ENCODE results near the gene MSRB2.

DNA sequence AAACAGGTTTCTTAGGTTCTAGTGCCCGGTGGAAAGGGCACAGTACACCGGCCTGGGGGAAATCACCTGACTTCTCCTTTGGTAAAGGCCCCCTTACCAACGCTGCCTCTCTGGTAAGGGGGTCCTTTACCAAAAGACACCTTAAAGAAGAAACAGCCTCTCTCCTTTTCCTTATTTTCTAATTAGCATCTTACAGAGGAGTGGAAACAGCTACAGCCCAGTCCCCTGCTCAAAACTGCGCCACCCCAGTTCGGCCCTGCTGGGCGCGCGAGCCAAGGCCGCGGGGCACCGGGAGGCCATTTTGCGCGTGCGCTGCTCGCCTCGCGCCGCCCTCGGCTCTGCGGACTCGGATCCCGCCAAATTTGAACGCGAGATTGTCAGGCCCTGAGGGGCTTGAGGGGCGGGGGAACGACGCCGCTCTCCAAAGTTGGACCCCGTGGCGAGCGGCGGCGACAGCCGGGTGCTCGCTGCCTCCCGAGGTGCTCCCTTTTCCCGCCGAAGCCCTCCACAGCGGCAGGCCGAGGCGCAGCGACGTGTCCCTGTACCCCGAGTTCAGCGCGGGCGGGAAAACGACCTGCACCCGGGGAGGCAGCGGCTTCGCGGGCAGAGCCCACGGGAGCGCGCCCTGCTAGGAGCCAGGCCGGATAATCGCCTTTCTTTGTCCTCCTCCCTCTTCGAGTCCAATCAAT, 11.0 kb upstream of the SPAG6 start:
- PRO-cap: no peak
- RRBS: 97% methylated on average over 9 of the region's 58 CpGs

DNA sequence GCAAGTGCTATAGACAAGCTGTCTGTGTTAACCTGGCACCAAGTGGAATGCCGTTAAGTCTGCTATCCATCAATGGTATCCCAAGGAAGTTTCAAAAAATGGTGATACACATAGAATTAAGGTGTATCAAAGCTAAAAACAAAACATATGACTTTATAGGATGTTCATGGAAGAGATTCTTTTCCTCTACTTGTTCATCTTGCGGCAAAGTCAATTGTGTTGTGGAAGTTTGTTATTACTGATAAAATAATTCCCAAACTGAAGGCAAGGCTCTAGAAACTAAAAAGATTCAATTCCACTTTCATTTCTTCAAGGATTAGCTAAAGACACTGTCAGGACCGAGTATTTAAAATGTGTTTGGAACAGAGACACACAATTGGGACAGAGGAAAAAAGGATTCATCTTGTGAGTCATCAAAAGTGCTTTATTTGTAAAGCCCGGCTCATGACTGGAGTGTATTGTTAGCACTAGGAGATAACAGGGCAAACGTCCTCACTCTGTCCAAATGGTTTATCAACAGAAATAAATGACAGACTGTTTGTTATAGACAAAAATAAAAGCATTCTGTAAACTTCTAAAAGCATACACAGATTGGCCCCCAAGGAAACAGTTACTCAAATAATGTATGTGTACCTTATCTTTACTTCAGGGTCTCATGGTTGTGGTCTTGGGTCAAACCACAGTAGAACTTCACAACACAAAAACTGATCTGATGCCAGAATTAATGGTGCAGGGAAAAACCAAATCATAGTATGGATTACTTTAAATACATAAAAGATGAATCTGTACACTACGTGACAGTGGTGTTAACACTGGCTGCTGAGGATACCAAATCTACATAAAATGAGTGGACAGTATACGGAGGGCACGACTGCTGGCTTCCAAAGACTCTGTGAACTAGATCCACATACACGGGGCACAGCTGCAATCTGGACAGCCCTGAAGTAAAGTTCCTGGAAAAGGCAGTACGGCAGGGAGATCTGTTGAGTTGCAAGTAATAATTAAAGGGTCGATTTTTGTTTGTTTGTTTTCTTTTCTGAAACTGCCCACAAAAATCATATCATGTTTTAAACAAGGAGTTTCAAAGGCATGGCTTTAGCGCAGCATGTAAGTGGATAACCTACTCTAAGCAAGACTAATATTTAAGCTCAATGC, 179.4 kb downstream of the PIP4K2A start:
- PRO-cap: no peak
- RRBS: no CpG with 5 or more reads among the region's 12 CpGs

- PRO-cap: no peak
- RRBS: no CpG with 5 or more reads among the region's 4 CpGs
Measured at GRCh38 chr10:22629778-22630209, 84.6 kb downstream of the PIP4K2A start.

- PRO-cap: bidirectional peak, plus-strand start at chr10:23095579, minus-strand start at chr10:23095530
- RRBS: 2% methylated on average over 26 of the region's 52 CpGs
Measured at GRCh38 chr10:23095234-23095975, at the start of gene MSRB2. TSS of gene MSRB2 (plus strand) at chr10:23095579.

- PRO-cap: bidirectional peak, plus-strand start at chr10:24383393, minus-strand start at chr10:24383198
- RRBS: 50% methylated on average over 3 of the region's 27 CpGs
Measured at GRCh38 chr10:24382890-24384381, 174.5 kb downstream of the KIAA1217 start.

DNA sequence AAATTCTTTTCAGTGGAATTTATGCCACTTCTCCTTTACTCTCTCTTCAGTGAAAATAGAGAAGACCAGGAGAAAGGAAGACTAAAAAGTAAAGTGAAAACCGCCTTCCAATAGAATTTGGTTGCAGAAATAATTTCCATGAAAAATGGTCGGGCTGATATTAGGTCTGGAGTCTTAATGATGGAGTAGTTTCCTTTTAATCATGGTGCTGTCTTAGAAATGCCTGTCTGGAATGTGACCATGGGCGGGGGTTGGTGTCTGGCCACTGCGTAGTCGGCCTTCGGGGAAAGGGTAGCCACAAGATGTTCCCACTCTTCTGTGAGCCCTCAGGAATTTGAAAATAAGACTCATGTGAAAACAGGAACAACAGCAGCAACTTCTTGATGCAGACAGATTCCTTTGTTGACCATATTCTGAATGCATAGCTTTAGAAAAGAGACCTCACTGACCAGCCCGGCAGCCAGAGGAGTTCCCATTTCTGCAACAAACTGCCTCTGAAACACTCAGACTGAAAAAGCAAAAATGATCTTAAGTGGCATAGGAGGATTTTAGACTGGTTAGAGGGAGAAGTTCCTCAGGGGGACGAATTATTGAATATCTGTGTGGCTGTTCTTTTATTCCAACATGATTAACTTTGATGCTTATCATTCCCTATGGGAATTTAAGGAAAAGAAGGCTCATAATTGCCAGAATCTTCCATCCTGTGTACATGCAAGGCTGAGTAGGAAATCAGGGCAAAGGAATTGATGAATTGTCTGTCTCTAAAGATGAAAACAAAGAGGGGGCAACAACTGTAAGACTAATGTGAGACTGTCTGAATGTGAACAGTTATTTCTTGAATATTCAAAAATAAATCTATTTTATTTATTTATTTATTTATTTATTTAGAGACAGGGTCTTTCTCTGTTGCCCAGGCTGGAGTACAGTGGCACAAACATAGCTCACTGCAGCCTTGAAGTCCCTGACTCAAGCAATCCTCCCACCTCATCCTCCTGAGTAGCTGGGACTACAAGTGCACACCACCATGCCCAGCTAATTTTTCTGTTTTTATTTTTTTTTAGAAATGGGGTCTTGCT, 177.1 kb downstream of the KIAA1217 start:
- PRO-cap: no peak
- RRBS: no CpG with 5 or more reads among the region's 8 CpGs

DNA sequence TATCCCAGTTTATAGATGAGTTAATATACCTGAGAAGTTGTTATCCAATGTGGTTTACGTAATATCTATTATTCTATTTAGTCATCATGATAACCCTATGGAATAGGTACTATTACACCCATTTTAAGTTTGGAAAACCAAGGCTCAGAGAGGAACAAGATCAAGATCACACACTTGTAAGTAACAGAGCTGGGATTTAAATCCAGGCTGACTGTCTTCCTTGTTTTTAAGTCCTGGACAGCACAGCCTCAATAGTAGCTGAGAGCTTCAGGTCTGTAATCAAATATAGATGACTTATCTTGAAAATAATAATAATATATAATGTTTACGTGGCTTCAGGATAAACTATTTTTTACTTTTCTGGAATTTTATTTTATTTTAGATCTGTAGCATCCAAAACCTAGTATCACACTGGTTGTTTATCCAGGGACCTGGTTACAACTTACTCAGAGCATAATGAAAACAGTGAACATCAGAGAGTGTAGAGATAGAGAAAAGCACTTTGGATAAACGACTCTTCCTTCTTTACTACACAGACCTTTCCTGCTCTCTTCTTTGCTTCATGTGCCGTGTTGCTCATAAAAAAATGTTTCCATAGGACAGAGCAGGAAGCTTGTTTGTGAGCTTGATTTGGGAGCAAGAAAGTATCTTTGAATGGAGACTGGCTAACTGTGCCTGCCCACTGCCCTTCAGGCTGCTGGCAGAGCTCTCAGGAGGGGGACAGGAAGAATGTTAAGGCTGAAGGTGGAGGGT, 241.9 kb downstream of the KIAA1217 start:
- PRO-cap: no peak
- RRBS: no CpG with 5 or more reads among the region's 4 CpGs

GRCh38 chr10:24451369-24451786, 242.4 kb downstream of the KIAA1217 start:
- PRO-cap: no peak
- RRBS: no CpG with 5 or more reads among the region's 3 CpGs

DNA sequence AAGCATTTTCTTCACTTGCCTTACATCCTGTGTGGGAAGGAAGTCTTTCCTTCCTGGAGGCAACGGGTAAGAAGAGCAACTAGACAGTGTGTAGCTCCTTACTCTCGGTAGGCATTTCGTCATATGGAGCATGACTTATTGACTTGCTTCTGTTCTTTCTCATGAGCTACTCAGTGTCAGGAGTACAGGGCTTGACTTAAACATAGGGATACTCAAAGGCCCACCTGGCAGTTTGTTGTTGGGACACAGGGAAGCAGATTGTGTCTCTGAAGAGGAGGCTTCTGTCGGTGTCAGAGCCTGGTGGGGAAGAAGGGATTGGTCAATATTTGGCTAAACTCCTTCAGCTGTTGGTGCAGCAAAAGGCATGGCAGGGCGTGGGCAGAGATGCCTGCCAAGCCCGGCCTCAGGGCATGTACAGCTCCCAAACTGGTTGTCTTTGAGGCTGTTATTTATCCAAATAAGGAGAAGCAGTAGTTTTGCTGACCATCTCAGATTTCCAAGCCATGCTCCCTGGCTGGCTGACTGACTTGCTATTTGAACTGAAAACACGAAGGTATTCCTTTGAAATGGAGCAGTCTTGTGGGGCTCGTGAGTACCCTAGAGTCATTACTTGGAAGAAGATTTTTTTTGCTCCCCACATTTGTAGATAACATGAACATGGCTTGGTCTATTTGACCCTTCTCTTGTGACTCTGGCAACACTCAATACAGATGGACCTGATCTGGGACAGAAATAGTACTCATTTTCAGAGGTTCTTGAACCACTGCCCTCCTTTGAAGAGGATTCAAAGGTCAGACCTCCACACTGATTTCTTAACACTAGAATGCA, 249.0 kb downstream of the KIAA1217 start:
- PRO-cap: no peak
- RRBS: no CpG with 5 or more reads among the region's 8 CpGs

- PRO-cap: no peak
- RRBS: no CpG with 5 or more reads among the region's 4 CpGs
Measured at GRCh38 chr10:24463528-24464083, 254.7 kb downstream of the KIAA1217 start.

- PRO-cap: no peak
- RRBS: no CpG with 5 or more reads among the region's 11 CpGs
Measured at GRCh38 chr10:24483388-24484212, 240.1 kb downstream of the ARHGAP21 start.

DNA sequence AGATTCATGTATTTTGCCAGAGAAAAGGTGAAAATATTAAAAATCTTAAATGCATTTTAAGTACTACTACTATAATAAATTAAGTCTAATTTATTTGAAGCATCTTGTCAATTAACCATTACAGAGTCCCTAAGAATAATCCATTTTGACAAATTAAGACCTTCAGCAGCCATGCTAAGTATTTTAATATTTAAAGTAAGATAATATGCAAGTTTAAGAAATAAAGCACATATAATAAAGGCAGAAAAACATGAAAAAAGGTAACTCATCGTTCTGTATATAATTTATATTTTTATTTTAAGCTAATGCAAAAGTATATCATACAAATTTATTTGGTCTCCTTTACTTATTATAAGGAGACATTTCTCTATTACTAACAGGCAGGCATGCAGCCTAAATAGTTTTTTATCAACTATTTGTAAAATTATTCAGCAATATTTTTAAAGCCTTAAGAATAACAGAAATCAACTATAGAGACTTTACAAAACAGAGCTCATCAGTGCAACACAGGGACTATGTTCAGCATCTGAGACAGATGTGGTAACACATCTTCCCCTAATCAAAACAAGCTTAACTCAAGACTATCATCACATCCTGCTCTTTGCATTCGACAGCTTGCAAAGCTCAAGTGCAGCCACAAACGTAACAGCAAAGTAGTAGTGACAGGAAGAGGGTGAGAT, 101.8 kb downstream of the ARHGAP21 start:
- PRO-cap: no peak
- RRBS: no CpG with 5 or more reads among the region's 3 CpGs

GRCh38 chr10:24645806-24646169, 77.9 kb downstream of the ARHGAP21 start:
- PRO-cap: no peak

- PRO-cap: no peak
- RRBS: no CpG with 5 or more reads among the region's 7 CpGs
Measured at GRCh38 chr10:24716070-24716912, 7.4 kb downstream of the ARHGAP21 start.

GRCh38 chr10:26479722-26480238, 41.6 kb downstream of the APBB1IP start:
- PRO-cap: no peak
- RRBS: no CpG with 5 or more reads among the region's 5 CpGs

DNA sequence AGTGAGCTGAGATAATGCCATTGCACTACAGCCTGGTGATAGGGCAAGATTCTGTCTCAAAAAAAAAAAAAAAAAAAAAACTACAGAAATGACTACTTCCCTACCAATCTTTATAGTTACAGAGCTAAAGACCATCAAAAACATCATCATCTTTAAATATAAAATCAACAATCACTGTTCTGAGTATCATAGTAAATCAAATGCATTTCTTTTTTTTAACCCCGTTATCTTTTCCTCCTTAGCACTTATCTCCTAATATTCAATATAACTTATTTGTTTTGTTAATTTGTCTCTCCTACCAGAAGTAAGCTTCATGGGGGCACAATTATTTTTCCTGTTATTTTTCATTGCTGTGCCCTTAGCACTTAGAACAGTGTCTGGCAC, 99.4 kb upstream of the PDSS1 start:
- PRO-cap: no peak
- RRBS: no CpG with 5 or more reads among the region's 1 CpG

- PRO-cap: no peak
- RRBS: no CpG with 5 or more reads among the region's 1 CpG
Measured at GRCh38 chr10:26714604-26715267, 17.2 kb downstream of the PDSS1 start.

GRCh38 chr10:26858478-26859166, 2.1 kb downstream of the ABI1 start:
- PRO-cap: unidirectional peak, plus-strand start at chr10:26858901
- RRBS: no CpG with 5 or more reads among the region's 8 CpGs

DNA sequence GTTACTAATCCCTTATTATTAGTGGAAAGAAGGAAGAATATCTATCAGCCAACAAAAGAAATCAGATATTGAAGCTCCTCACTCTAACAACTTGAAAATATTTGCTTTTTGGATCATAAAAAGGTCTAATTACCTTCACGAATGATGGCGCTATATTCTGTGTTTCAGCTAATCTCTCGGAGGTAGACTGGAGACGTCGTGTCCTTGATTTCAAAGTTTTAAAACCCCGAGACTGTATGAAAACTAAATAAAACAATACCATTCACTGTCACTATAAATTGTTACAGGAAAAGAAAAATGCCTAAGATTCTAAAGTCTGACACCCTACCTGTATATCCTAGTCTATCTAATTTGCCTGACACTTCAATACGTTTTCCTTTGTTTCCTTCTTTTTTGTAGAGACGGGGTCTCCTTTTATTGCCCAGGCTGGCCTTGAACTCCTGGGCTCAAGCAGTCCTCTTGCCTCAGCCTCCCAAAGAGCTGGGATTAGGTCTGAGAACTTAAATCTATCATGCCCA, 18.0 kb downstream of the YME1L1 start:
- PRO-cap: no peak
- RRBS: no CpG with 5 or more reads among the region's 8 CpGs

DNA sequence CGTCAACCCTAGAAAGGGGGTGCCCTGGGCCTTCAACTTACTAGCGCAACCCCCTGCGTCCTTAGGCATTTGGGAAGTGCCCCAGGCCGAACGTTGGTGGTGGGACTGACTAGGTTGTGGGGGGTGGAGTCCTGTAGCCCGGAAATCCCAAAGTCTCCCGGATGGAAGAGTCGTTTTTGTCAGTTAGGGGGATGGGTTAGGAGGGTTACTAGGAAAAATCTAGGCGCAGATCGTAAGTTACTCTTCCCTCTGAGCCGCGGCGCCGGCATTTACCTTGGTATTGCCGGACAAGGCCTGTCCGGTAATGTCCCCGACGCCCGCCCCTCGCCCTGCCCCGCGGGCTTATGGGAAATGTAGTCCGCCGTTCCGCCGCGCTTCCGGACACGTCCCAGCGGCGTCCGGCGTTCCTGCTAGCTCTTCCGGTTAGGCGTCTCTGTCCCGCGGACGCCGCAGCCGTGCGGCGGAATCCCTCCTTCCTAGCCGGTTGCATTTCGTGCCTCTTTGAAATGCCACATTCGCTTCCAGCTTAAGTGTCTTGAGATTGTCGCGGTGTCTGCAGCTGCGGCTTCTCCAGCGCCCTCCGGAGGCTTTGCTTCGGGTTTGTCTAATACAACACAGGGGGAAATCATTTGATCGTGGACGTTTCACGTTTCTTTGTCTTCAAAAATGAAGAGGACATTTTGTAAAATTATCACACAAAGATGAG, 1.3 kb upstream of the ACBD5 start:
- PRO-cap: bidirectional peak, plus-strand start at position 64 of the sequence, minus-strand start at position 71 of the sequence; bidirectional peak, plus-strand start at position 433 of the sequence, minus-strand start at position 271 of the sequence
- RRBS: 3% methylated on average over 33 of the region's 54 CpGs

Data from Caco-2 (cell line).